Neural cell (in vitro differentiated cells): ENCODE data around the gene MCFD2.

- RAMPAGE, long total RNA: no peak
These were observed 154.5 kb upstream of the EPAS1 start for GRCh38 chr2:46142501-46143237.

DNA sequence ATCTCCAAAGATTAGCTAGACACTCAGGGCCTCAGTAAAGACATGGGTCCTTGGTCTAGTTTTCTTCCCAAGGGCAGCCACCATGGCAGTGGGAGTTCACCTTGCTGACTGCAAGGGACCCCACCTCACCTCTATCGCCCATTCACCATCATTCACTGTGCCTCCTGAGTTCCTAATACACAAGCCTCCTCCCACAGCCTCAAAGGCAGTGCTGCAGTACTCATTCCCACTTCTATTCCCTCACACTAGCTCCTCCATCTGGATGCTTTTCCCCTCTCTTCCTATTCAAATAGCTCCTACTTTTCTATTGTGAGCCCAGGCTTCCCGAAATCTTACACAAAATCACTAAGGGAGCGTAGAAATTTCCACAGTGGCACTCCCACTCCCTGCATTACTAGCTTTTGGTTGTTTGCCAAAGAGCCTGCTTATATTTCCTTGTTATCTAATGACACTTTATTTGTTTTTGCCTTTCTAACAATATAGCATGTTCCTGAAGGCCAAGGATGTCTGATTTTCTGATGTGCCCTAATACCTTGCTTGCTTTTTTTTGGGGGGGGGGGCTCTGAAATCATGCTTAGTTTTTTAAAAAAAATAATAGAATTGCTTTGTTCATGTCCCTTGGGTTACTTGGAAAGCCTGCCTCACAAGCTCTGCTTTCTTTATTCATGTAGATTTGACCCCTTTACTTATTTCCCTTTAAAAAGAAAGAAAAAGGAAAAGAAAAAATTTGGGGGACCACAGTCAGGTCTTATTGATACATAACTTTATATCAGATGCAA, 10.9 kb downstream of the EPAS1 start:
- RAMPAGE, long total RNA: no peak

DNA sequence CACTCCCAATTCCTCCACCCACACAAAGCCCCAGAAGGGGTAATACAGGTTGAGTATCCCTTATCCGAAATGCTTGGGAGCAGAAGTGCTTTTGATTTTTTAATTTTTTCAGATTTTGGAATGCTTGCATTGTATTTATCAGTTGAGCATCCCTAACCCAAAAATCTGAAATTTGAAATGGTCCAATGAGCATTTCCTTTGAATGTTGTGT, 51.3 kb downstream of the EPAS1 start:
- RAMPAGE, long total RNA: no peak

GRCh38 chr2:46366586-46366943, 69.4 kb downstream of the EPAS1 start:
- RAMPAGE, long total RNA: no peak

DNA sequence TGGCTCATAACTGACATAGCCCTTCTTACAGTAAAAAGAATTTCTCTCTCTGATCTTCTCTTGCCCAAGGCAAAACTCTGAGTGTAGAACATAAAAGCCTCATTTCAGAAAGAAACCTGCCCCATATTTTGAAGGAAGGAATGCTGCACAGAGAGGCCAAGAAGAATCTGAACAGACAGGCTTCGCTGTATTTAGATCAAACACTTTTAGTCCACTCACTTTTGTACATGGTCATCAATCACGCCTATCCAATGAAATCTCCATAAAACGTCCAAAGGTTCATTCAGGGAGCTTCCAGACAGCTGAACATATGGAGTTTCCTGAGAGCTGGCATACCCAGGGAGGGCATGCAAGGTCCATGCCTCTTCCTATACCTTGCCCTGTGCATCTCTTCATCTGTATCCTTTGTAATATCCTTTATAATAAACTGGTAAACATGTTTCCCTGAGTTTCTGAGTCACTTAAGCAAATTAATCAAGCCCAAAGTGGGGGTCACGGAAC, 119.6 kb downstream of the EPAS1 start:
- RAMPAGE, long total RNA: no peak

DNA sequence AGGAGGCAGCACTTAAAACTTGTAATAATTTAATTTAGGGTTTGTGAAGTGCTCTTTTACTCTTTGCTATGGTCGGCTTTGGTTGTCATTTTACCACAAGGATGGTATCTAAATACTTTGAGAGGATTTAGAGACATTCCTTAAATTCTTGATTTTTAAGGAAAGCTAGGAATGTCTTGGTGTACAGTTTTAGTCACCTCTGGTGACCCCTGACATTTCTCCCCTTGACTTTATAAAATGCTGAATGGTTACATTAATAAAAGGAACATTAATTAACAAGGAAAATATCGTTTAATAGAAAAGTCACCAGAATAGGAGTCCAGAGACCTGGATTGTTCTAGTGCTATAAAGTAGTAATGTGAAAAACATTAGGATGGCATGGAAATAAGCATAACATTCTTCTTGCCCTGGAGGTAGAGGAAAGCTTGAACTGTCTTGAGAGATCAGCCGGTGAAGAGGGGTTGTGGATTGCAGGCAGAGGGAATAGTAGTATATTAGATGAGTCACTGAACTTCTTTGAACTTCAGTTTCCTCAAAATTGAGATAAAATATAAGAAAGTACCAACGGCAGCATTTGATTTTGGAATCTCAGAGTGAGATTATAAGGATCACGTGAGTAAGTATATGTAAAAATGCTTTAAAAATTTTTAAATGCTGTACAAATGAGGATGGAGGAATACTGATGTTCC, 7.4 kb downstream of the SOCS5 start:
- RAMPAGE, long total RNA: no peak

GRCh38 chr2:46793596-46794101, 94.6 kb downstream of the SOCS5 start:
- RAMPAGE, long total RNA: no peak

- RAMPAGE, long total RNA: no peak
These were observed 69.4 kb downstream of the MCFD2 start for GRCh38 chr2:46845878-46846922.

GRCh38 chr2:46898973-46899362, 16.6 kb downstream of the MCFD2 start:
- RAMPAGE, long total RNA: no peak

DNA sequence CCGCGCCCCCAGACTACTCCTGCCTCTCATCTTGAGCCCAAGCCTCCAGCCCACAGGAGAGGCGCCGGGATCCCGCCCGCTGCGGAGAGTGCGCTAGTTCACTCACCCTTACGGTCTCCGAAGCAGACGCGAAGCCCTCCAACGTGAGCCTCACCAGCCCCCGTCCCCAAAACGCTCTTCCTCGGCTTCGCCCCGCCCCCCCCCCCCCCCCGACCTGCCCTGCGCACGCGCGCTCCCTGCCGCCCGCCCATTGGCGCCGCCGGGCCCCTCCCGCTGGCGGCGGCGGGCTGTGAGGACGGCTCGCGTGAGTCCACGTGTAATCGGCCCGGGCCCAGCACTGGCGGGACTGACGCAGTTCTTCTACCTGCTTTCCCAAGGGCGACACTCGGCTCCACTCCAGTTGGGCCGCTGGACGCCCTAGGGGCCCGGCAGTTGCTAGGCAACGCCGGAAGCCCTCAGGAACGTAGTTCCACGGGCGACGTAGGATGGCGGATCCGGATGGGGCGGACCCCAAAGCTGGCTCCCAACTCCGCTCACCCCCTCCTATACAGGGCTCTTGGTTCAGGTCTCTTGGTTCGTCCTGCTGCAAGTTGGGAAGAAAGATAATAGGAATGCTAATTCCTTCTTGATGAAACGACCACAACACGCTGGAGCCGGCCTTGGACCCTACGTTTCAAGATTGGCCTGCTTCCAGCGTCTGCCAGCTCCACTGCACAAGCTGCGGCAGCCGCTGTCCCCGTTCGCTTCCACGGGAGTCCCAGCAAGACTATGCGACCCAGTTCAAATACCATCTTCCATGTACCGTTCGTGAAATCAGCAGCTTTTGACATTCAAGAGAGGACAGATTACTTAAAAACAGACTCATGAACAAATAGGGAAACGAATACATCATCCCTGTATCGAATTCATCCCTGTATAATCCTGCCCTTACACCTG, at the start of gene MCFD2:
Gene MCFD2, minus strand, starts transcription at position 190 of the 936 bp plus-strand sequence.
- RAMPAGE, long total RNA: start-site peak on the minus strand centred at position 168 of the sequence, 87 bp wide, 2,035 and 1,720 reads in 2 replicates

GRCh38 chr2:47008102-47009134, 67.4 kb downstream of the TTC7A start:
- RAMPAGE, long total RNA: no peak

GRCh38 chr2:47072626-47073407, 82.3 kb downstream of the STPG4 start:
- RAMPAGE, long total RNA: no peak

- RAMPAGE, long total RNA: no peak
These were observed 94.8 kb upstream of the EPCAM start for GRCh38 chr2:47274311-47274790.

GRCh38 chr2:47300647-47301049, 68.5 kb upstream of the EPCAM start:
- RAMPAGE, long total RNA: no peak

- RAMPAGE, long total RNA: no peak
These were observed 58.7 kb upstream of the EPCAM start for GRCh38 chr2:47310009-47311157.

GRCh38 chr2:47654520-47655783, 84.2 kb upstream of the KCNK12 start:
- RAMPAGE, long total RNA: no peak

DNA sequence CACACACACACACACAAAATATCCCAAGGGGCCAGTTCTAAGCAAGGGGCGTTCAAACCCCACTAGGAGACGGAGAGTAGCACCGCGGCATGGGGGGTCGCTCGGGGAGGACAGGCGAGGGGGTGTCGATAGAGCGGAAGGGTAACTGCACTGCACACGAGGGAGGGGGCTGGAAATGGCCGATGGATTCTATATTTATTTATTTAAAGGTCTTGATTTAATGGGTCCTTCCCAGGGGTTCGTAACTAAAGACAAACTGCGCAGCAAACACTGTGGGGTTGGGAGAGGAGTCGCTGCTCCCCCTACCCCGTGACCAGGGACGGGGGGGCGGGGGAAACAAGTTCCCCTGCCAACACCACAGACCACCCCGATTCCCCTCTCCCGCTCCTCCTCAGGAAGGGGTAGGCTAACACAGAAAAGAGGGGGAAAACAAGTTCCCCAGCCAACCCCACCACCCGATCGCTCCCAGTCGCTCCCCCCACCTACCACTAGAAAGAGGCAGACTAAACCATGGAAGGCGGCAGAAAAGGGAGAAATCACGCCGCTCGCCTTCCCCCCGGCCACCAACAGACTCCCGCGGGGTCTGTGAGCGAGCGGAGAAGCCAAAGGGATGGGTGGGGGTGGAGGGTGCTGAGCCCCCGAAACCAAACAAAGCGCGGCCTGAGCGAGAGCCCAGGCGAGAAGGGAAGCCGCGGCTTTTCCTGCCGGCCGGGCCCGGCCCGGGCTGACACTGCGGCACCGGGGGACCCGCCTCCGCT, 1.5 kb downstream of the FBXO11 start:
- RAMPAGE, long total RNA: no peak

DNA sequence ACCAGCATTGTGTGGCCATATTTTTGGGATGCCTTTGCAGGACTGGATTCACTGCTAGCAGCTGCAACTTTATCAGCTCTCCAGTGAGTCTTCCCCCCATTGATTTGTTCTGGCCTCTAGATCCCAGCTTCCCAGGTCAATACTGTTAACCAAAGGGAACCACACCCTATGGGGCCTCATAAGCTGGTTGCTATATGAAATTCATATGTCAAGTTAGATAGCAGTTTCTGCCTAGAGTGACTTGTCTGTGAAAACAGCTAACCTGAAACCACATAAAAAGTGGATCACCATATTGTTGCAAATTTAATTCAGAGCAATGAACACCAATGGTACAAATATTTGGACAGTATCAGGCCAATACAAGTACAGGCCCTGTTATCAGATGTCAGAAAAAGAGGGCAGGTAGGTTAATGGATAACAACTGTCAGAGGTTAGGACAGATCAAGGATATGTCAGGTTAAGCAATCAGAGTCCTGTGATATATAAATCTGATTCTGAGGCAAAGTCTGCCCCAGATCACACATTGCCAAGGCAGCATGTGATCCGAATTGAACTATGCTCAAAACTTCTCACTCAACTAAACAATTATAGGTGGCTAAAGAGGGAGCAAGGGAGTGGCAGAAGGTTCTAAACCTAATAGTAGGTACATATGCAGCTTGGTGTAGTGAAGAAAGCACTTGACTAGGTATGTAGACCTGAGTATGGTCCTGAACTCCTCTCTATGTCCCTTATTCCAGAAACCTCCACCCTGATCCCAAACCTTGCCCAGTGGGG, 94.7 kb upstream of the FOXN2 start:
- RAMPAGE, long total RNA: no peak

GRCh38 chr2:48248558-48248974, 65.9 kb upstream of the FOXN2 start:
- RAMPAGE, long total RNA: no peak

GRCh38 chr2:48249473-48250515, 64.7 kb upstream of the FOXN2 start:
- RAMPAGE, long total RNA: no peak